ENCODE results near the gene STX12.

DNA sequence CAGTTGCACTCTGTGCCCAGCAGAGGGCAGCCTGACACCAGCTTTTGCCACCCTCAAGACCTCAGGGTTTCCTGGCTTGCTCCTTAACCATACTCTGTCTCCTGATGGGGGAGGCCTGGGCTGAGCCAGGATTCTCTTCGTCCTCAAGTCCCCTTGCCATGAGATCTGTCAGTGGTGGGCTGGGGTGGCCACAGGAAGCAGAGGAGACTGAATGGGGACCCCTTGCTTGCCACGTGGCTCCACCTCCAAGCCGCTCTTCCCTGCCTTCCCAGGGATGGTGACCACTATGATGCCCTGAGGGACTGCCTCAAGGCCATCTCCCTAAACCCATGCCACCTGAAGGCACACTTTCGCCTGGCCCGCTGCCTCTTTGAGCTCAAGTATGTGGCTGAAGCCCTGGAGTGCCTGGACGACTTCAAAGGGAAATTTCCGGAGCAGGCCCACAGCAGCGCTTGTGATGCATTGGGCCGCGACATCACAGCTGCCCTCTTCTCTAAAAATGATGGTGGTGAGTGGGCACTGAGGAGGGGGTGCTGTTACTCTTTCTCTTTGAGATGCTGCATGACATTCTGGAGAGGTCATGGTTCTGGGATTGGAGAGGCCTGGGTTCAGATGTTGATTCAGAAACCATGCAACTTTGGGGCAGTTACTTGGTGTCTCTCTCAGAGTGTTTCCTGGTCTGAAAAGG, 20.9 kb upstream of the TMEM222 start:
- PRO-cap, 2 experiments = no peak in any of the 2 experiments

DNA sequence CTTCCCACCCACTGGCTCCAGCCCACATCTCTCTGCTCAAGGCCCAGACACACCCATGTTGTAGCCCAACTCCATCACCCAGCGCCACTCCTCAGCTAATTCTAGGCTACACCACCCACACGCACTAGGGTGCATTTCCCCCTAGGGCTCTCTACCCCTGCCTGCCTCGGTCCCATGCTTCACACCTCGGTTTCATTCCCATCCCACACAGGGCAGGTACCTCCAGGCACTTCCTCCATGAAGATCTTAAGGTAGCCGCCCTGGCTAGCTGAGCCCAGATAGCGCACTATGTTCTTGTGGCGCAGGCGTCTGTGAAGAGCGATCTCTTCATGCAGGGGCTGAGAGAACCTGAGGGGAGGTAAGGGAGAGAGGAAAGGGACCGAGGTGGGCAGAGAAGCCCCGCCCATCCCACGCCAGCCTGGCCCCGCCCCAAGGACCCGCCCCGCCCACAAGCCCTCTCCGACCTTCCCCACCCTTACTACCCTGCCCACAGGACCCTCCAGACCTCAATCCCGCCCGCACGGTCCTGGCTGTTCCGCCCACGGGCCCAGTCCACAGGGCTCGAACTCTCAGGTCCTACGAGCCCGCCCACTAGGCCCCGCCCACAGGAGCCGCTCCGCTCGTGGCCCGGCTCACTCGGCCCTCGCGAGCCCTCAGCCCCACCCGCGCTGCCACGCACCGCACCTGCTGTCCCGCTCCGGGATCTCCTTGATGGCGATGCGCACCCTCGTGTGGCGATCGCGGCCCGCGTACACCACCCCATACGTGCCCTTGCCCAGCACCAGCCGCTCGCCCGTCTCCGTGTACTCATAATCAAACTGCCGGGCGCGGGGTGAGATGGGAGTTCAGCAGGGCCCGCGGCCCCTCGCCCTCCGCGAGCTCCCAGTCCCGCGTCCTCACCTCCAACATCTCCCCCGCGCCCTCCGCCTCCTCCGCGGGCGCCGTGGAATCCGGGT, 6.5 kb downstream of the MAP3K6 start:
- PRO-cap, 2 experiments = no peak in any of the 2 experiments

- PRO-cap, 2 experiments = no peak in any of the 2 experiments
Measured at GRCh38 chr1:27360977-27361425, 5.8 kb downstream of the MAP3K6 start.

DNA sequence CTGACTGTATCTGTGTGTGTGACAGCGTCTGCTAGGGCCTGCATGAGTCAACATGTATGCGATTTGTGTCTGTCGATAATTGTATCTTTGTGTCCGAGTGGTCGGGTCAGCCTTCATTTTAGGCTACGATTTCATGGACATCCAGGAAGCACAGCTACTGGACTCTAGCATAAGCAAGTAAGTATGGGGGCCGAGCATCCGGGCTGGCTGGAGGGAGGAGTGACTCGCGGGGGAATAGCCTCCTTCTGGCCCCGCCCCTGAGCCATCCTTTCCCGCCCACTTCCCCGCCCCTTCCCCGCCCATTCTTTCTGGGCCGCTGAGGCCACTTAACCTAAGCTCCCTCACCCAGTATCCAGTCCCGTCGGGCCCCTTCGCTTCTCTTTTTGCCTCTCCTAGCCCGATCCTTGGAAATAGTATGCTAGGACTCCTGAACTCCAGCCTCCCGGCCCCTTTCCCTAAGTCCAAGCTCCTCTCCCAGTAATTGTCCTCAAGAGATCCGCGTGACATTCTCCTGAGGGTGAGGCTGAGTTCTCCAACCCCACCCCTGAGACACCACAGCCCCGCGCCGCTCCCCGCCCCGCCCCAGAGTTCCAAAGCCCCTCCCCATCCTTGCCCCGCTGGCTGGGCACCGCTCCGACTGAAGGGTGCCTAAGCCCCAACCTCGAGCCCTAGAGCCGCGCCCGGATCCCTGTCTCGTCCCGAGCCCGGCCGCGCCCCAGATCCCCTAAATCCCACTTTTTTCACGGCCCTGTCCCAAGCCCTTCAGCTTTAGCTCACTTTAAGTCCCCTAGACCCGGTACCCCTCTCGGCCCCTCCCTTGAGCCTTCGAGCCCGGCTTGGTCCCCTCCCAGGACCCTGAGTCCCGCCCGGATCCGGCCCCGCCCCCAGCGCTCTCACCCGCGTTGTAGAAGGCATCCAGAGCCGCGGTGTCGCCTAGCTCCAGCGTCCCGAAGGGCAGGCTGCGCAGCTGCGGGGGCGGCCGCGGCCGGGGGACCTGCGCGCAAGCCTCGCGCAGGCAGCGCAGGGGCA, 1.1 kb downstream of the MAP3K6 start:
- PRO-cap, 2 experiments = peak in 2 of 2 experiments; most common plus-strand start position 348 of the sequence (in 2); most common minus-strand start position 546 of the sequence (in 2)

DNA sequence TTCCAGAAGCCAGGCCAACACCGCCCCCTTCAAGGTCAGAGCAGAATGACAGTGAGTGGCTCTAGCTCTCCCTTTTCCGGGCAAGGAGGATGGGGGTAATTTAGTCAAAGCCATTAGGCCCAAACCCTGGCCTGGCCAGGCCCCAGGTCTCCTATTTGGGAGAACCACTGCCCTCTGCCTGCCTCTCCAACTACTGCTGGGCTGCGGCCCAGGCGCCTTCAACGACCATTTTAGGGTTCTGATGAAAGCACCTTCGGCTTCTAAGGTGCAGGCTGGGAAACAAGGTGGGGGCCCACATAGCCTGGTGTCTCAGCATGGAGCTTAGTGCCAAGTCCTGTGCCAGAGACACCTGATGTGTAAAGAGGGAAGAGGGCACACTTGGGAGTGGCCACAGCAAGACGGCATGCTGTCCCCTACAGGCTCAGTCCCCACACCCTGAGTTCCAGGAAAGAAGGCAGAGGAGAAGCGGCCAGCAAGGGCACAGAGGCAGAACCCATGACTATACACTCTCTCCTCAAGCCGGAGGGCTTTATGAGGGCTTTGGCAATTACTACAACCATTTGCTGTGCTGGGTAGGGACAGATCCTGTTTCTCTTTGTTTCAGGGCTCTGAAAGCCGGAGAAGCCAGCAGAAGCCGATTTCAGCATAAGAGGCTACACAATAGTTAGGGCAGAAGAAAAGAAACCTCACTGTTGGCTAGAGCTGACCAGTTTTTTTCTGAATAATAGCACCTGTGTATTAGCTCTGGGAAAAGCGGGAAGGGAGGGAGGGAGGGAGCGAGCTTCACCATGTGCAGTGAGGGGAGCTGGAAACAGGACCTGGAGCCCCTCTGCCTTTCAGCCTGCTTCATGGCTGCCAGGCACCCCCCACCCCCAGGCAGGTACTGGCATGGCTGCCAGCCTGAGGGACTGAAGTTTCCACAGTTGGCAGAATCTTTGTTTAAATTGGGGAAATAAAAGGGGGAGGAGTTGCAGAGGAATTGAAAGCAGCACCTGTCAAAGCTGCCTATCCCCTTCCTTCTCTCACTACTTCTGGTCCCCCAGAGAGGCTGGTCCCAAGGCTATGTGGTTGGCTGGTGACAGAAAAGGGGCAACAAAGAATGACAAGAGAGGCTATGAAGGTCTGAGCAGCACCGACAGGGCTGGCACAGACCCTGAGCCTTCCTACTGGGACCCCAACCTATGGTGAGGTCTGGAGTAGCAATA, 13.9 kb downstream of the GPR3 start:
- PRO-cap, 2 experiments = no peak in any of the 2 experiments

GRCh38 chr1:27427117-27427869, 34.9 kb downstream of the GPR3 start:
- PRO-cap, 2 experiments = no peak in any of the 2 experiments

- PRO-cap, 2 experiments = no peak in any of the 2 experiments
Measured at GRCh38 chr1:27455377-27456006, 34.5 kb downstream of the WASF2 start.

GRCh38 chr1:27492236-27492815, 2.4 kb upstream of the WASF2 start:
- PRO-cap, 2 experiments = peak in 1 of 2 experiments; most common plus-strand start chr1:27492635 (in 1); most common minus-strand start chr1:27492439 (in 1)

GRCh38 chr1:27569014-27569425, 34.9 kb downstream of the AHDC1 start:
- PRO-cap, 2 experiments = no peak in any of the 2 experiments

GRCh38 chr1:27575485-27576478, 28.2 kb downstream of the AHDC1 start:
- PRO-cap, 2 experiments = peak in 2 of 2 experiments; most common plus-strand start chr1:27575628 (in 1); most common minus-strand start chr1:27575890 (in 2)

DNA sequence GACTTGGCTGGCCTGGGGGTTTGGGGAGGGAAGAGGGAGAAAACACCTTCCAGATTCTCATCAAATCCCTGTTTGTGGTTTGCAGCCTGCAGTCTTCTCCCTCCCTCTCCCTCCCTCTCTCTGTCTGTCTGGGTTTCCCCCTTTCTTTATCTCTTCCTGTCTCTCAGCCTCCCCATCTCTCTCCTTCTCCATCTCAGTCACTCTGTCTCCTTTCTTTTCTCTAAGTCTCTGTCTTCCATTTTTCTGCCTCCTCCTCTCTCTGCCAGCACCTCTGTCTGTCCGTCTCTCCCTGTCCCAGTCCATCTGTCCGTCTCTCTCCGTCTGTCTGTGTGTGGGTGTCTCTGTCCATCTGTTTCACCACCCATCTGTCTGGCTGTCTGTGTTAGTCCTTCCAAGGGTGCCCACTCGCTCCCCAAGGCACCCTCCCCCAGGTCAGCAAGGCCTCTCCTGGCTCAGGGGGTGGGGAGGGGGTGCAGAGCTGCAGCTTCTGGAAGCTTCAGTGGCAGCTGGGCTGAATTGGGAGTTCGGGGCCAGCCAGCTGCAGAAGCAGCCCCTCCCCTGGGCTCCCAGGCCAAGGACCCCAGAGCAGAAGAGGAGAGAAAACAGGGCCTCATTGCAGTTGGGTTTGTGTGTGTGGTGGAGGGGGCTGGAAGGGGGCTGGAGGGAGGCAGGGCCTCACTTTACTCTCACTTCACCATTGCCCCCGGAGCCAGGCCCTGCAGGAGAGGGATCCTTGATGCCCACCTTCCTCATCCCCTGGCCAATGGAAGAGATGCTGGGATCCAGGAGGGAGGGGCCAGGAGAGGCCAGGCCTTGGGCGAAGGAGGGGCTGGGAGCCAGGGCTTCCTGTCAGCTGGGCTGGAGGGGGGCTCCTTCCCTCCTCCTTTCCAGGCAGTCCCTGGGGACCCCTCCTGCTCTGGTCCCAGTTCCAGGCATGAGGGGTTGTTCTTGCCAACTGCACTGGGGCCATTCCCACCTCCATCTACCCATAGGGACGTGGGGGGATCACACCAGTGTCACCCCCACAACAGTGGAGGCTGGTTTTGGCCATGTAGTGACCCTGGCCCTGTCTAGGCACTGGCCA, 5.9 kb downstream of the AHDC1 start:
- PRO-cap, 2 experiments = no peak in any of the 2 experiments

DNA sequence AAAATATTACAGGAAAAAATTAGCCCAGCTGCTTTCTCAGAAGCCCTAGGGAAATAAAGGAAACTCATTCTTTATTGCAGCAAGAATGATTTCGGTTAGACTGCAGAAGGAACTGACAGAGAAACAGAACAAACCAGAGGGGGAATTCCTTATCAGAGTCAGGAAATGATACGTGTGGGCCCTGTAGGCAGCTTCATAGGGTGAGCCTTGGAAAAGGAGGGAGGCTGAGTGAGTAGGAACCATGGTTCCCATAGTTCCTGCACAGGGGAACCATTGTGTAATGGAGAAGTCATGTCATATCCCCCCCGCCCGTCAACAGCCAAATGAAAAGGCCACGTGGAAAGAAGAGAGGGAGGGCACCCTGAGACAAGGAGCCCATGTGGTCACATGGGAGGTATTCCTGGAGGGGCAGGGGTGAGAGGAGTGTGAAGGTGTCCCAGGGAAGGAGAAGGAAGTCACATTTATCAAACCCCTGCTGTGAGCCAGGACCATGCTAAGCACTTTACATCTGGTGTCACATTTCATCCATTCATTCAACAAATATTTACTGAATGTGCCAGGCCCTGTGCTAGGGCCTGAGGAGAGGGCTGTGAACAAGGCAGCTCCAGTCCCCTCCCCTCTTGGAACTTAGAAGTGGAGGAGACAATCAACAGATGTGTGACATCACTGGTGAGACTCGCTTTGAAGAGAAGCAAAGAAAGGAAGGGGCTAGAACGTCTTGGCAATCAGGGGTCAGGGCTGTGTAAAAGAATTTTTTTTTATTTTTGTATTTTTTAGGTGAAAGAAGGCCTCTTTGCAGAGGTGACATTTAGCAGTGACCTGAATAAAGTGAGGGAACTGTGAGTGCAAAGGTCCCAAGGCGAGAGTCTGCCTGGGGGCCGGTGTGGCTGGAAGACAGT, 15.7 kb upstream of the FGR start:
- PRO-cap, 2 experiments = no peak in any of the 2 experiments

GRCh38 chr1:27772398-27773475, at the start of gene STX12:
Gene STX12 (plus strand): TSS chr1:27773219.
- PRO-cap, 2 experiments = peak in 2 of 2 experiments; most common plus-strand start chr1:27773259 (in 2); most common minus-strand start chr1:27773104 (in 1)

DNA sequence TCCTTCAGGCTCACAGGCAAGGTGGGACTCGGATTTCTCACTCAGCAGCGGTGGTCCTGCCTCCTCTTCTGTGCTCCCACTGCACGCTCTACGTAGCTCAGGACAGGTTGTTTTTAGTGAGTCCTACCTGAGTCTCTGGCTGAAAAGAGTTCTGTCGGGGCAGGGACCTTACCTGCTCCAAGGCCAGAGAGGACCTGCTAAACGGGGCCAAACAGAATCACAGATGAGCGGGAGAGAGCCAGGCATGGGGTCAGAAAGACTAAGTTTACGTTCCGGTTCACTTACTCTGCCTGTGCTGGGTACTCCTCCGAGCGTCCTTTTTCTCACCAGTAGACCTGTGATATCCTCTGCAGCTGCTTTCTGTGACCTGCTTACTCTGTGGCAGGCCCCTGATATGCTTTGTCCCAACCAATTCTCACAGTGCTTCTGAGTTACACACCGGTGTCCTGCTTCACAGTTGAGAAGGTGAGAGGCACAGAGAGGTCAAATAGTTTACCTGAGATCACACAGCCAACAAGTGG, 11.4 kb downstream of the THEMIS2 start:
- PRO-cap, 2 experiments = no peak in any of the 2 experiments

- PRO-cap, 2 experiments = no peak in any of the 2 experiments
Measured at GRCh38 chr1:27884998-27885423, 12.7 kb downstream of the THEMIS2 start.

DNA sequence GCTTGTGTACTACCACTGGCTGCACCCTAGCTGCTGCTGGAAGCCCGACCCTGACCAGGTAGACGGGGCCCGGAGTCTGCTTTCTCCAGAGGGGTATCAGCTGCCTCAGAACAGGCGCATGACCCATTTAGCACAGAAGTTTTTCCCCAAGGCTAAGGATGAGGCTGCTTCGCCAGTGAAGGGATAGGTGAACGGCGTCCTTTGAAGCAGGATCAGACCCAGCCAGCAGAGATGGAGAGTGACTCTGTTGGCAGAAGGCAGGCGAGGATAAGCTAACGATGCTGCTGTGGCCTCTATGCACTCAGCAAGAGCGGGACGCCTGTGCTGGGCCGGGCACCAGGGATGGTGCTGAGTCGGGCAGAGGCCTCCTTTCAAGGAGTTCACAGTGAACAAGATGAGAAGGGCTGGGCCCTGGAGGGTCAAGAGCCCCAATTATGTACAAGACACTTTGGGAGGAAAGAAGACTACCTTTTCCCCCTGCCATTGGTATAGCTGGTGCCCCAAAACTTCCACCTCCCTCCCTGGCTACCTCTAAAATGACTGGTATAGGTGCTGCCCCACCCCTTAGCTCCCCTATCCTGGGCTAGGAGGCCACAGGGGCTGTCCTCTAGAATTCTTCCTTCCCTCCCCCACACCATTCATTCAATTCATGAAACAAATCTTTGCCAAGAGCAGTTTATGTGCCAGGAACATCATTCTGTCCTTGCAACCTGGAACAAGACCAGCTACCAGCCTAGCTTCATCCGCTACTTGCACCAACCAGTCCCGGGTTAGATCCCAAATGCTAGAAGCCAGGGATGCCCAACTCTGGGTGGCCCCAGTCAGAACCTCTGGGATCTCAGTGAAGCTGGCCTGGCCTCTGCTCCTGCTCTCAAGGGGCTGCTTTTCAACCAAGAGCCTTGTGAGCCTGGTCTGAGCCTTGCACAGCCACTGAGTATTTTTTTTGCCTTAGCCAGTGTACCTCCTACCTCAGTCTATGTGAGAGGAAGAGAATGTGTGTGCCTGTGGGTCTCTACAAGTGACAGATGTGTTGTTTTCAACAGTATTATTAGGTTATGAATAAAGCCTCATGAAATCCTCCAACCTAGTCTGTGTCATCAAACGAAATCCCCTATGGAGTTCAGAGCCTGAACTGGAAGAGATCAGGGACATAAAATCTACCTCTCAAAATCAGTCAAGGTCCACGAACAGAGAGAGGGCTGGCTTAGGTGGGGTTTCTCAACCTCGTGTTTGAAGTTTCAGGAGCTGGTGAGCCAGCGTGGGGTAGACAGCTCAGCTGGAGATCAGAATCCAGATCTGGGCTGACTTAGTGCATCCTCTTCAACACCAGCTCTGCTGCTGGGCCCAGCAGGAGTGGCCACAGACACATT, 7.7 kb downstream of the XKR8 start:
- PRO-cap, 2 experiments = no peak in any of the 2 experiments

GRCh38 chr1:28134685-28135101, 41.8 kb downstream of the PTAFR start:
- PRO-cap, 2 experiments = no peak in any of the 2 experiments

DNA sequence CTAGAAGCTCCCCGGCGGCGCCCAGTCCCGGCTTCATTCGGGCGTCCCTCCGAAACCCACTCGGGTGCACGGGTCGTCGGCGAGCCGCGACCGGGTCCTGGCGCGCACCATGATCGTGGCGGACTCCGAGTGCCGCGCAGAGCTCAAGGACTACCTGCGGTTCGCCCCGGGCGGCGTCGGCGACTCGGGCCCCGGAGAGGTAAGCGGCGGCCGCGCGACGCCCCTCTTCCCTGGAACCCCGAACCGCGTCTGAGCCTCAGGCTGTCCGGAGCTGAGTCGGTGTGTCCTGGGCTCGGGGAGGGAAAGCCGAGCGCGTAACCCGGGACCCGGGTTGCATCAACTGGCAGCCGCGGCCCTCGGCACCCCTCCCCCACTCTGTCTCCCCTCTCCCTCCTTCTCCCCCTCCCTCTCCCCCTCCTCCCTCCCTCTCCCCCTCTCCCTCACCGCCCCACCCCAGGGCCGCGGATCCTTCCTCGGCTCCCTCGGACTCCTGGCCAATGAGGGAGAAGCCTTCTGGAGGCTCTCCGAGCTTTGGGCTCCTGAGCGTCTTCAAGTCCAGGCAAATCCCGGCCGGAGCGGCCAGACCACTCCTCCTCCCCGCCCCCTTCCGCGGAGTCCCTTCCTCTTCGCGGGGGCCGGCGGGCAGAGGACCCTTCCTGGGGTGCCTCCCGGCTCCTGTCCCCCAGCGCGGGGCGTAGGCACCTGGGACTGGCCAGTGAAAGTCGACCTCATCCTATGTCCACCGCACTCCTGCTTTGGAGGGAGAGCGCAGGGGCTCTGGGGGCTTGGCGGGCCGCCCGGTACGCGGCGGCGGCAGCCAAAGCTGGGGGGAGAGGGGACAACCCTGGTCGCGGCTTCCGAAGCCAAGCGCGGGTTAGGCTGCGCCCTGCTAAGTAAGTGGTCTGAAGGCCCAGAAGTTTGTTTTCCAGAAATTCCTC, 690 bp downstream of the SESN2 start:
- PRO-cap, 2 experiments = peak in 2 of 2 experiments; most common plus-strand start position 623 of the sequence (in 2); most common minus-strand start position 589 of the sequence (in 2)

- PRO-cap, 2 experiments = no peak in any of the 2 experiments
Measured at GRCh38 chr1:28271951-28272522, 12.7 kb downstream of the SESN2 start.

- PRO-cap, 2 experiments = no peak in any of the 2 experiments
Measured at GRCh38 chr1:28323747-28324024, 5.2 kb upstream of the MED18 start.